Measurements from ENCODE around the genes C10orf95 and ACTR1A.

- PRO-cap = no peak
CAGE:
- cytosol, long polyA minus RNA = no peak
- cytosol, long polyA plus RNA = no peak
- long polyA plus RNA = no peak
- nucleus, long polyA minus RNA = no peak
- nucleus, long polyA plus RNA = no peak
Observed at GRCh38 chr10:102419940-102420486, 623 bp upstream of the FBXL15 start.

DNA sequence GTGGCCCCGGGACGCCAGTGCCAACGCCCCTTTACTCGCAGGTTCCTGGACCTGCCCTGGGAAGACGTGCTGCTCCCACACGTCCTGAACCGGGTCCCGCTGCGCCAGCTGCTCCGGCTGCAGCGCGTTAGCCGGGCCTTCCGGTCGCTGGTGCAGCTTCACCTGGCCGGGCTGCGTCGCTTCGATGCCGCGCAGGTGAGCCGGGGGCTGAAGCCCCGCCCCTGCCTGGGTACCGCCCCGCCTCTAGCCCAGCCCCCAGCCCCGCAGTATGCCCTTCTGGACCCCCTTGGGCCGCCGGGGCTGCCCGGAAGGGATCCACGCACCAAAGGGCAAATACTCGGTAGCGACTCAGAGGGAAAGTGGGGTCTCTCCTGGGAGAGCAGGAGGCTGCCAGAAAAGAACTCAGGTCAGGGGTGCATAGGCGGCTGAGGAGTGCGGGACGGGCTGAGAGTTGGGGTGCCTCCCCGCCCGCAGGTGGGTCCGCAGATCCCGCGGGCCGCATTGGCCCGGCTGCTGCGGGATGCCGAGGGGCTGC, 744 bp downstream of the FBXL15 start:
- PRO-cap = bidirectional peak, plus-strand start at position 140 of the sequence, minus-strand start at position 98 of the sequence
CAGE:
- cytosol, long polyA minus RNA = no peak
- cytosol, long polyA plus RNA = start-site peak on the plus strand centred at position 122 of the sequence, 12 bp wide, 20 and 21 reads in 2 replicates
- long polyA plus RNA = start-site peak on the plus strand centred at position 125 of the sequence, 37 bp wide, 38 and 31 reads in 2 replicates
- nucleus, long polyA minus RNA = no peak
- nucleus, long polyA plus RNA = no peak

- PRO-cap = no peak
CAGE:
- cytosol, long polyA minus RNA = no peak
- cytosol, long polyA plus RNA = no peak
- long polyA plus RNA = no peak
- nucleus, long polyA minus RNA = no peak
- nucleus, long polyA plus RNA = no peak
Observed at GRCh38 chr10:102451275-102452227, at the start of gene C10orf95. Gene C10orf95 (minus strand): TSS chr10:102451543.

- PRO-cap = no peak
CAGE:
- cytosol, long polyA minus RNA = no peak
- cytosol, long polyA plus RNA = no peak
- long polyA plus RNA = no peak
- nucleus, long polyA minus RNA = no peak
- nucleus, long polyA plus RNA = no peak
Observed at GRCh38 chr10:102475299-102476055, 14.3 kb downstream of the MFSD13A start.

- PRO-cap = no peak
CAGE:
- cytosol, long polyA minus RNA = no peak
- cytosol, long polyA plus RNA = no peak
- long polyA plus RNA = no peak
- nucleus, long polyA minus RNA = no peak
- nucleus, long polyA plus RNA = no peak
Observed at GRCh38 chr10:102478942-102479615, 17.9 kb downstream of the MFSD13A start.

- PRO-cap = bidirectional peak, plus-strand start at chr10:102502326, minus-strand start at chr10:102502048; bidirectional peak, plus-strand start at chr10:102502953, minus-strand start at chr10:102502712
CAGE:
- cytosol, long polyA minus RNA = start-site peak on the minus strand at chr10:102502664-102502697, 84 reads
- cytosol, long polyA plus RNA = start-site peak on the minus strand at chr10:102502663-102502718, 1,550 and 1,587 reads in 2 replicates
- long polyA plus RNA = start-site peak on the minus strand at chr10:102502663-102502718, 1,422 and 1,296 reads in 2 replicates
- nucleus, long polyA minus RNA = start-site peak on the minus strand at chr10:102502664-102502700, 229 reads
- nucleus, long polyA plus RNA = start-site peak on the minus strand at chr10:102502663-102502718, 632 and 423 reads in 2 replicates
Observed at GRCh38 chr10:102502171-102503207, at the start of gene ACTR1A. Gene ACTR1A (minus strand): TSS chr10:102502712.

DNA sequence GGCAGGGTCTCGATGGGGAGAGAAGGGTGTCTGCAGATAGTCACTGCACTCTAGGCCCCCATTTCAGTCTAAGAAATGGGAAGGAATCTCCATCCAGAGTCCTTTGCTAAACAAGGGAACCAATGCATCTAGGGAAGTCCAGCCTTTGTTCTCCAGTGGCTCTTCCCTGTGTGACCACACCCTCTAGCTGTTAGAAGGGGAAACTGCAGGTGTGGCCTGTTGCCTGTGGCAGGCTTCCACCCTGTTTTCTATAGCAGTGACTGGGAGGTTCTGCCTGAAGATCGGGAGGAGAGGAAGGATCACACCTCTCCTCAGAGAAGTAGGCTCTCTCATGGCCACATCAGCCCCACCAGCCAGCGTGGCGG, 47.8 kb upstream of the TRIM8 start:
- PRO-cap = unidirectional peak, plus-strand start at position 265 of the sequence
CAGE:
- cytosol, long polyA minus RNA = no peak
- cytosol, long polyA plus RNA = no peak
- long polyA plus RNA = no peak
- nucleus, long polyA minus RNA = no peak
- nucleus, long polyA plus RNA = no peak

GRCh38 chr10:102649712-102650471, 5.6 kb downstream of the TRIM8 start:
- PRO-cap = no peak
CAGE:
- cytosol, long polyA minus RNA = no peak
- cytosol, long polyA plus RNA = no peak
- long polyA plus RNA = no peak
- nucleus, long polyA minus RNA = no peak
- nucleus, long polyA plus RNA = no peak

DNA sequence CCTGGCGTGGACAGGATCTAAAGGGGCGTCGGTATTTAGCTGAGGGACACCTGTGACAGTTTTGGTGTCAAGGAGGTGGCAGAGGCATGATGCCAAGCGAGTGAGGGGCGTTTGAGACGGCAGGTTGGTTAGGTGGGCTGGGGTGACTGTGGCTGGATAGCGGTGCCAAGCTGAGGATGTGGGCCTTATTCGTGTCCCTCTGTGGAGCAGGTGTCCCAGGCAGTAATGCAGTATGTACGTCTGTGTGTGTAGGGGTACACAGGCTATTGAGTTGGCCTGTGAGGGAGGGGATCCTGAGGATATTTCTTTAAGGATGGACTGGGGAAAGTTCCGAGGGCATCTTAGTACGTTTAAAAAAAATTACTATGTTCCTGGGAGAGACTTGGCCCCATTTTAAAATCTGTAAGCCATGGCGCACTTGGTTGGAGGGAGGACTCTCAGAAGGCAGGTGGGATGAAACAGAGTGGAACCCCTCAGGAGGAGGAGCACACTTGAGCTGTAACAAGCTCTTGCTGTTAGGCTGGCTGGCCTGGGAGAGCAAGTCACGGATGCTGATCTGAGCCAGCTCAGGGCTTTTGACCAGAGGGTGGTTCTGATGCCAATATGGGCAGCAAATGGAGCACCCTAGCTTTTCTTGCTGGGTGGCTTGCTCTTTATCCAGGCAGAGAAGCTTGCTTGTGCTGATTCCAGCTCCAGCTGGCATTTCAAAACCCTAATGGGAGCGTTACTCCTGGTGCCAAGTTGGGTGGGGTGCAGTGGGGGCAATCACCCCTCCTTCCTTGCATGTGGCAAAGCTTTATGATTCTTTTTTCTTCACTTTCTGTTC, 727 bp downstream of the WBP1L start:
- PRO-cap = no peak
CAGE:
- cytosol, long polyA minus RNA = no peak
- cytosol, long polyA plus RNA = no peak
- long polyA plus RNA = no peak
- nucleus, long polyA minus RNA = no peak
- nucleus, long polyA plus RNA = no peak

GRCh38 chr10:102777672-102778157, 34.0 kb downstream of the WBP1L start:
- PRO-cap = no peak
CAGE:
- cytosol, long polyA minus RNA = no peak
- cytosol, long polyA plus RNA = no peak
- long polyA plus RNA = no peak
- nucleus, long polyA minus RNA = no peak
- nucleus, long polyA plus RNA = no peak

- PRO-cap = no peak
CAGE:
- cytosol, long polyA minus RNA = no peak
- cytosol, long polyA plus RNA = no peak
- long polyA plus RNA = no peak
- nucleus, long polyA minus RNA = no peak
- nucleus, long polyA plus RNA = no peak
Observed at GRCh38 chr10:102780930-102781348, 37.2 kb downstream of the WBP1L start.

DNA sequence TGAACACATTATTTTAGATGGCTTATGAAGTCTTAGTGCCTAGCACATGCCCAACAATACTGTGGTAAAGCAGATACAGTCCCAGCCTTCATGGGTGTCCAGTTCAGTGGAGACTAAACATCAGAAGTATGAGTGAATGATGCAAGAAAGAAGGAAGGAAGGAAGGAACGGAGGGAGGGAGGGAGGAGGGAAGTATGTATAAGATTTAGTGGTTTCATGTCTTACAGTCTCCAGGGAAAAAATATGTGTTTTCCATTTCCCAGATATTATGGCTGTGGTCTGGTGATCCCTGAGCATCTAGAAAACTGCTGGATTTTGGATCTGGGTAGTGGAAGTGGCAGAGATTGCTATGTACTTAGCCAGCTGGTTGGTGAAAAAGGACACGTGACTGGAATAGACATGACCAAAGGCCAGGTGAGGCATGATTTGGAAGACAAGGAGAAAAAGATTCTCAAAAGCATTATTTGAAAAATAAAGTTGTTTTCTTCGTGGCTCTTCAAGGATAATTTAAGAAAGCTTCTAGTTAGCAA, 3.0 kb downstream of the AS3MT start:
- PRO-cap = no peak
CAGE:
- cytosol, long polyA minus RNA = no peak
- cytosol, long polyA plus RNA = no peak
- long polyA plus RNA = no peak
- nucleus, long polyA minus RNA = no peak
- nucleus, long polyA plus RNA = no peak

- PRO-cap = no peak
CAGE:
- cytosol, long polyA minus RNA = no peak
- cytosol, long polyA plus RNA = no peak
- long polyA plus RNA = no peak
- nucleus, long polyA minus RNA = no peak
- nucleus, long polyA plus RNA = no peak
Observed at GRCh38 chr10:103090399-103090992, 102.6 kb downstream of the NT5C2 start.

GRCh38 chr10:103120999-103121206, 72.2 kb downstream of the NT5C2 start:
- PRO-cap = no peak
CAGE:
- cytosol, long polyA minus RNA = no peak
- cytosol, long polyA plus RNA = no peak
- long polyA plus RNA = no peak
- nucleus, long polyA minus RNA = no peak
- nucleus, long polyA plus RNA = no peak

DNA sequence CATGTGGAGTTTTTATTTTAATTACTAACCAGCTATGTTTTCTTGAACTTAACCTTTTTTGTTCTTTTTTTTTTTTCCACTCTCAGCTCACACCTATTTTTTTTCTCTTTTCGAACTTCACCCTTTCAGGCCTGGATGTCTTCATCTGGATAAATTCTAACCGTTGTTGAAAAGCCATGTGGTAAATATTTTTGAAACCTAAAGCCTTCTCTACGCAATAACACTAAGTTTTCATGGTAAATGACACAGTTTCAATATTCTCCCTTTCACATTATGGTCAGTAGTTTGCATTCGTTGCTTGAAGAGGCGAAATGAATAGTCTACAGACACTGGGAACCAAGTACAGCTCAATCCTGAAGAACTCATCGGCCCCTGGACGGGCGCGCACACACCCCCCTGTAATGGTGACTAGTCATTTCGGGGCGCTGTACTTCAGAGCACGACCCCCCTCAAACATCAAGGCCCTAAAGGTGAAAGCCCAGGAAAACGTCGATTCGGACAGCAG, 1.1 kb downstream of the NT5C2 start:
- PRO-cap = no peak
CAGE:
- cytosol, long polyA minus RNA = no peak
- cytosol, long polyA plus RNA = no peak
- long polyA plus RNA = no peak
- nucleus, long polyA minus RNA = start-site peak on the minus strand centred at position 410 of the sequence, 76 bp wide, 26 reads
- nucleus, long polyA plus RNA = no peak

- PRO-cap = no peak
CAGE:
- cytosol, long polyA minus RNA = no peak
- cytosol, long polyA plus RNA = no peak
- long polyA plus RNA = no peak
- nucleus, long polyA minus RNA = no peak
- nucleus, long polyA plus RNA = no peak
Observed at GRCh38 chr10:103445277-103445784, 6.8 kb downstream of the CALHM2 start.

DNA sequence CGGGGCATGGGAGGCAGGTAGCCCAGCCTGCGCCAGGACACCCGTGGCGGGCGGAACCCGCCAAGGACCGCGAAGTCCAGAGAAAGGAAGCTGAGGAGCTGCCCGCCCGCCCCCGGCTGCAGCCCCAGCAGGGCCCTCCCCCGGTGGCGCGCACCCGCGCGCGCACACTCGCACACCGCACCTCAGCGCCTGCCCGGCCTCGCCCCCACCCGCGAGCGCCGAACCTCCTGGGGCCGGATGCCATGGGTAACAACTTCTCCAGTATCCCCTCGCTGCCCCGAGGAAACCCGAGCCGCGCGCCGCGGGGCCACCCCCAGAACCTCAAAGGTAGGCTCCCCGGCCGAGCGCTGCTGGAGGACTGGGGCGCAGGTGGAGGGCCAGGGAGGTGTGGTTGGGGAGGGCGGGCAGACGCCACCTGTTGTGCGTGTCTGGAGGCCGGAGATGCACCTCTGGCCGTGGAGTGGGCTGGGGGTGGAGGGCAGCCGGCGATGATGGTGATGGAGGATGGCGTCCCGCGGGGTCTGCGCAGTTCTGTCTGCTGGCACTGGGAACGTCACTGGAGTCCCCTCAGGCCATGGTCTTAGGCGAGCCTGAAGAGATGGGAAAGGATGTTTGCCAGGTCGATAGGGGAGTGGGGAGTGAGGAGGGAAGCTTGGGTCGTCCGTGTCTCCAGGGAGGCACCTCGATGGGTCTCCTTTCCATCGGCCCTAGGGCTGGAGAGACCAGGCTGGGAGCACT, 810 bp downstream of the NEURL1 start:
- PRO-cap = no peak
CAGE:
- cytosol, long polyA minus RNA = no peak
- cytosol, long polyA plus RNA = no peak
- long polyA plus RNA = no peak
- nucleus, long polyA minus RNA = no peak
- nucleus, long polyA plus RNA = no peak

- PRO-cap = no peak
CAGE:
- cytosol, long polyA minus RNA = no peak
- cytosol, long polyA plus RNA = no peak
- long polyA plus RNA = no peak
- nucleus, long polyA minus RNA = no peak
- nucleus, long polyA plus RNA = no peak
Observed at GRCh38 chr10:103665269-103666104, 172.0 kb downstream of the NEURL1 start.

DNA sequence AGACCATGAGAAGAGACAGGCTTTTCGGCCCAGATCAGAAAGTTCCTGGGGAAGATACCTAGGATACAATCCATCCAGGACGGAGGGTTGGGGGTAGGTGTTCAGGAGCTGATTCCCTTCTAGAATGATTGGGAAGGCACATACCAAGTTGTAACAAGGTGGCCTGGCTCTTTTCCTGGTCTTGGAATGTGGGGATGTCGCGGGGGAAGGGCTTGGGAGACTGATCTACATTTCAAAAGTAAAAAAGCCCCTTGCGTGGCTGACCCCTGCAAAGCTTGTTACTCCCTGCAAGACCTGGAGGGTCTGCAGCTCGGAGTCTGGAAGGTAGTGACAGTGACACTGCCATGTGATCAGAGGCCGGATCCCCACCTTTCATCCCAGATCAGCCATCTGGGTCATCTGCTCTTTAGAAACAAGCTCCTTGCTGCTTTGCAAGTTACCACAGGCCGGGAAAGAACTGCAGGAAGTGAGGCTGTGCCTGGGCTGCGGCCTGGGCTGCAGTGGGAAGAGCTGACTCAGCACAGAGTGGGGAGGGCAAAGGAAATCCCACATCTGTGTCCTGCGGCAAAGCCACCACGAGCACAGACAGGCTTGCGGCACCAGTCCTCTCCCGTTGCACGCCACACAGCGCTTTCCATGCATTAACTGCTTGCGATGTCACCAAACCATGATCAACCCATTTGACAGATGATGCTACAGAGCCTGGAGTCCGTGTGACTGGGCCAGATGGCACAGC, 97.8 kb downstream of the SH3PXD2A start:
- PRO-cap = no peak
CAGE:
- cytosol, long polyA minus RNA = no peak
- cytosol, long polyA plus RNA = no peak
- long polyA plus RNA = no peak
- nucleus, long polyA minus RNA = no peak
- nucleus, long polyA plus RNA = no peak

- PRO-cap = no peak
CAGE:
- cytosol, long polyA minus RNA = no peak
- cytosol, long polyA plus RNA = no peak
- long polyA plus RNA = no peak
- nucleus, long polyA minus RNA = no peak
- nucleus, long polyA plus RNA = no peak
Observed at GRCh38 chr10:103814536-103814955, 40.8 kb downstream of the SH3PXD2A start.

All from endothelial cell of umbilical vein (primary cell).